ENCODE measurements around the gene GPT2.

GRCh38 chr16:46883690-46884490 is at the start of gene GPT2:
TSS of gene GPT2 (plus strand) at chr16:46884362.
- PRO-cap, result bidirectional peak, plus-strand start at chr16:46884351, minus-strand start at chr16:46884052

- PRO-cap, result no peak
Observed at GRCh38 chr16:46884985-46885687, 974 bp downstream of the GPT2 start.

- PRO-cap, result no peak
Observed at GRCh38 chr16:46895479-46896391, 11.6 kb downstream of the GPT2 start.

- PRO-cap, result no peak
Observed at GRCh38 chr16:46928893-46929672, 44.4 kb downstream of the DNAJA2 start.

DNA sequence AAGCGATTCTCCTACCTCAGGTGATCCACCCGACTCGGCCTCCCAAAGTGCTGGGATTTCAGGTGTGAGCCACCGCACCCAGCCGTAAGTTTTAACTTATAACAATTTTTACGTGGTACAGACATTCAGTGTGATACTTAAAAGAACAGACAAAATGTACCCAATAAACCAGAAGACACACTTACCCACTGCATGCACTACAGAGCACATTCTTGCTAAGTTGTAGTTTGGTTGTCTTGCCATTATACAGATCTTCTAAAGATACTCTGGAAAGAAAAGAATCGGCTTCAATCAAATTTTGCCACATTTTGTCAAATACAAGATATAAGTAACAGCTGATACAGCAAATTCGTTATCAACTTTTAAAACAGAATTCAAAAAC is 5.6 kb downstream of the DNAJA2 start:
- PRO-cap, result no peak

DNA sequence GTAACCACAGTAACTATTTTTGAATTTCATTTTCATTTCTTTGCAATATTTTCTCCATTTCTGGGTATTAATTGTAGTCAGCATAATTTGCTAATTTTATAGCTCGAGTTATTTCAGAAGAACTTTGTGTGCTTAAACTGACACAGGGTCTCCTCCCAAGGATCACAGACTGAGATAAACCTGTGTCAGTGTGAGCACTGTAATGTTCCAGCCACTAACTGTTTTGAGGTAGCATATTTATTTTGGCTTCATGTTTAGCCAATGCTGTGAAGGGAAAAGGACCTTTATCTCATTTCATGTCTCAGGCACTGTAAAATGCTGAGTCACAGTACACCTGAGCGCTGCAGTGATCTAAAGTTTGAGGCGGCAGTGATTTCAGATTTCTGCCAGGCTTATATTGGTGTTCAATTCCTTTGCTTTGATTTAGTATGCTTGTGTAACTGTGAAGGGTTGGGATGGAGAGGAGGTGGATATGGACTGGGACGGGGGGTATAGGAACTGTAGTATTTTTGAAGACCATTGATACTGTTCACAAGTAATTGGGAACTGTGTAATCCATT is 3.1 kb upstream of the DNAJA2 start:
- PRO-cap, result no peak

DNA sequence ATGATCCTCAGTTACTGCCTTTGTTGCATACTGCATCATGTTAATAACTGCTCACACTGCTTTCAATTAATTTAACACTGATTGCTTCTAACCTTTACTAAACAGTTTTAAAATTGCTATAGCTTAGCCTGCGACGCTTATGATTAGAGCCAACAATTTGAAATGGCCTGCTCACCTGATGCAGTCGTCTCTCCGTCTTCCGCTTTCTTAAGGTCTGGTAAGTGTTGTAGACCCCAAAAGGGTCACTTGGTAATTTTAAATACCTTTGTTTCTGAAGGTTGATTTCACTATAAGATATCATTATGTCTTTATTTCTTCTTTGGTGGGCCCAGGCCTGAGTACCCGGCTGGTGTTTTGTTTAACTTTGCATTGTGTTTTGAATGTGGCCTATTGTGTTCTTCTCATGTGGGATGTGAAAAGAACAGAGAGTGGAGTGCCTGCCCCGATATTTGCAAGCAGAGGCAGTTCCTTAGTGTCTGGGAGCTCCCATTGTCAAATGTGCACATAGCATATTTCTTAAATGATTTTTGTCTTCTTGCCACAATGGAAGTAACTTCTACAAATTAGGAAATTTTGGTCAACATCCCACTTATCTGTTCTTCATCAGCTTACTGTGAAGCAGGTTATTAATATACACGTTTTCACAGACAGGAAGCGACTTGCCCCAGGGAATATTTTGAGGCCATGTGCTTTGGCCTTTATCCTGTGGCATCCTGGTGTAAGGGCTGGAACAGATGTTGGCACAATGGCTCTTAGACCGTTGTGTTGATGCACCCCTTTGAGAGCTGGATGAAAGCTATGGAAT is 2.8 kb downstream of the PHKB start:
- PRO-cap, result no peak

DNA sequence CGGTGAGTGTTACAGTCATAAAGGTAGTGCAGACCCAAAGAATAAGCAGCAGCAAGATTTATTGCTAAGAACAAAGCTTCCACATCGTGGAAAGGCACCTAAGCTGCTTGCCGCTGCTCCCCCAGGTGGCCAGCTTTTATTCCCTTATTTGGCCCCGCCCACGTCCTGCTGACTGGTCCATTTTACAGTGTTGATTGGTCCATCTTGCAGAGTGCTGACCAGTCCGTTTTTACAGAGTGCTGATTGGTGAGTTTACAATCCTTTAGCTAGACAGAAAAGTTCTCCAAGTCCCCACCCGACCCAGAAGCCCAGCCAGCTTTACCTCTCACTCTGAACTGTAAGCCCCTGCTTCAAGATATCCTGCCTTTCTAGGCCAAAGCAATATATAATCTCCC is 227.7 kb downstream of the ABCC12 start:
- PRO-cap, result no peak

DNA sequence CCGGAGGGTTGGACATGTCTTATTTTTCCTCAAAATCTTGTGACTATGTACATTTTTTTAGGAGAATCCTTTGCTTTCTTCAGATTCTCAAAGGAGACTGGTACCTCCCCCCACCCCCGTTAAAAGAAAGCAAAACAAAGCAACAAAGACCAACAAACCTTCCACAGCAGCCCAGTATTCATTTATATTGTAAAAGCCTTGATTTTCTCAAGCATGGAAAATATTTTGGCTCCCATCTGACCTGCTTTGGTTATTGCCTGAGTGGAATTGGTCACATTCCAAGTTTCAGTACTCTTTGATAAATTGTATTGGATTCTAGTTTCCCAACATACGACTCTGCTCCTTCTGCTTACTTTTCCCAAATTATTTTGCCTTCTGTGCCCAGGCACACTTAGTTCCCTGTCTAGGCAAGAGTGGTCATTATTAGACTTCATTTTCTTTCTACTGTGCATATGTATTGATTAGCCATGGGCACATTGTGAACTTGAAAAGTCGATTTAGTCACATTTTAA is 1.3 kb downstream of the ABCC11 start:
- PRO-cap, result no peak

GRCh38 chr16:48277132-48277694 is 29.9 kb upstream of the ABCC11 start:
- PRO-cap, result no peak

GRCh38 chr16:48342363-48343462 is 42.5 kb downstream of the SIAH1 start:
- PRO-cap, result no peak

GRCh38 chr16:48393729-48394431 is 8.7 kb upstream of the SIAH1 start:
- PRO-cap, result no peak

DNA sequence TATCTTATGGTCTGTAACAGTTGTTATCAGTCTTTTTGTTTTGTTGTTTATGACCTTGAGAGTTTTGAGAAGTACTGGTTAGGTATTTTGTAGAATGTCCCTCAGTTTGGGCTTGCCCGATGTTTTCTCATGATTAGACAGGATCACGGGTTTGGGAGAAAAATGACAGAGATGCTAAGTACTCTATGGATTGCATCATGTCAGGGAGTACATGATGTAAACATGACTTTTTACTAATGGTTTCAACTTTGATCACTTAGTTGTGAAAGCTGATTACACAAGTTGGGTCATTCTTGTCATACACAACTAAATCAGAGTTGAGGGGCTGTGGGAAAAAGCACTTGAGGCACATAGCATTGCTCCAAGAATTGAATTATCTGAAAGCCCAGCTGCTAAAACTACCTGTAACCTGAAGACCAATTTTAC is 94.8 kb upstream of the SIAH1 start:
- PRO-cap, result no peak

DNA sequence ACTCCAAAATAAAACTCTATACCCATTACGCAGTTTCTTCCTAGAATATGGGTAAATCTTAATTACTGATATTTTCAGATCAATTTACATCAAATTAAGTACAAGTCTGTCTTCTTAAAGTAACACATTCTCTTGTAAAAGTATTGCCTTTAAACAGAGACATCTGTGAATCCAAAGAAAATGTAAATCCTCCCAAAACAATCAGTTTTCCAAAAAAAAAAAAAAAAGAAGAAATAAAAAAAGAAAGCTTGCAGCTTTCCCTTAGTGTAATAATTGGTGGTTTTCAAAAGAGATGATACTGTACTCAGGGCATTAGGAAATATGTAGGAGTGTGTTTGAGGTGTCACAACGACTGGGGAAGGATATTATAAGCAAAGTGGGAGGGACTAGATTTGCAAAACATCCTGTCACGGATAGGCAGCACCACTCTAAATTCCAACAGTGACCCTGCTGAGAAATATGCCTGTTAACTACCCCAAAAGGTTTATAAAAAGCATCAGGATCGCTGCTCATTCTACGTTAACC is 51.8 kb downstream of the N4BP1 start:
- PRO-cap, result no peak

GRCh38 chr16:48605414-48606534 is 4.2 kb downstream of the N4BP1 start:
- PRO-cap, result no peak

- PRO-cap, result no peak
Observed at GRCh38 chr16:48608085-48608907, 1.7 kb downstream of the N4BP1 start.

GRCh38 chr16:49132701-49133032 is 149.0 kb downstream of the CBLN1 start:
- PRO-cap, result no peak

DNA sequence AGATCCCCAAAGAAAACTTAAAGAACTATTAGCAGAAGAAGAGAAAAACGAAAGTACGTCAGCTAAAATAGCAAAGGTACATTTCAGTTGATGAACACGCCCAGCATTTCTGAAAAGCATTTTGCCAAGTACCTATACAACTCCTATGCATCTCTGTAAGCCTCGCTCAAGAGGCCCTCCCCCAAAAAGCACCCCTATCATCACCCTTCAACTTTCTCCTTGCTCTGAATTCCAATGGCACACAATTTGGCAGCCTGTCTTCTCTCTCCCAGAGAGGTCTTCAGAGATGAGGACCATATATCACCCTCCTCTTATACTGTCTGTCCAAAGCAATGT is 111.0 kb downstream of the CBLN1 start:
- PRO-cap, result no peak

DNA sequence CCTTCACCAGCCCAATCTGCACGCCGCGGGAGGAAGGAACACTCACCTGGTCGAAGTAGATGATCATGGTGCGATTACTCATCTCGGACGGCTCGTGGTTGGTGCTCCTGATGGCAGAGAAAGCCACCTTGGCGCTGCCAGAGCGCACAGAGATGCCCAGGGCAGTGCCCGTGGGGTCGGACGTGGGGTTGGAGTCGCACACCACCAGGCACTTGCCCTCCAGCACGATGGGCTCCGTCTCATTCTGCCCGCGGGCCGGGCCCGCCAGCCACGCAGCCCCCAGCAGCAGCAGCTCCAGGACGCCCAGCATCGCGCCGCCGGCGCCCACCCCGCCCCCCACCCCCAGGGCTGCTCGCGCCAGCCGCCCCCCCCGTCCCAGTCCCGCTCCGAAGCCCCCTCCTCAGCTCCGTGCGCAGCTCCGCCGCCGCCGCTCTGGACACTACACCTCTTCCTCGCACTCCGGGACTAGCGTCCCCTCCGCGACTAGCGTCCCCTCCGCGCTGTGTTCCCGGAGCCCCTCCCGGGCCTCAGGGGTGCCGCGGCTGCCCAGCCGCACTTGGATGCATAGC is 398 bp downstream of the CBLN1 start:
- PRO-cap, result no peak

DNA sequence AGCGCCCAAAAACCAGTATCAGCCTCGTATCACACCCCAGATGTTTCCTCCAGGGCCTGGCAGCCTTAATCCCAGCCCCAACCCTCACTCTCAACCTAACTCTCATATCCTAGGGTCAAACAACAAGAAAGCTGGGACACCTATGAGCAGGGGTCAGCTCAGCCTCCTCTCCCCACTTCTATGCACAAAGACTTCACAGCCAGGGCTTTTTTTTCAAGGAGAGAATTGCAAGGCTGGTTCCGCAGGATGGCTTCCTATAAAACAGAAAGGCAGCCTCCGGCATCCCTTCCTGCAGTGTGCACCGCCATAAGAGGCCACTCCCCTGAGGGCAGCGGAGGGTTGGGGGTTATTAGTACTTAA is 13.9 kb upstream of the C16orf78 start:
- PRO-cap, result no peak